Measurements from ENCODE around the genes MAP4K5 and ATL1.

- PRO-cap, result unidirectional peak, plus-strand start at chr14:45250450
- RAMPAGE, long total RNA, result no peak
These were observed 3.0 kb downstream of the MIS18BP1 start for GRCh38 chr14:45249781-45250664.

GRCh38 chr14:45889016-45889505, 636.1 kb upstream of the MIS18BP1 start:
- PRO-cap, result no peak
- RAMPAGE, long total RNA, result no peak

DNA sequence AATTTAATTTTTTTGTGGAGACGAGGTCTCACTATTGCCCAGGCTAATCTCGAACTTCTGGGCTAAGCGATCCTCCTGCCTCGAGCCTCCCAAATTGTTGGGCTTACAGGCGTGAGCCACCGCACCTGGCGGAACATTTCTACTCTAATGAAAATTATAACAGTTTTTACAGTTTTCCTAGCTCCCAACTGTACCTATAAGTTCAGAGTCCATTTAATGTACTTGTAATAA, 1.6 kb upstream of the LRR1 start:
- PRO-cap, result no peak
- RAMPAGE, long total RNA, result no peak

DNA sequence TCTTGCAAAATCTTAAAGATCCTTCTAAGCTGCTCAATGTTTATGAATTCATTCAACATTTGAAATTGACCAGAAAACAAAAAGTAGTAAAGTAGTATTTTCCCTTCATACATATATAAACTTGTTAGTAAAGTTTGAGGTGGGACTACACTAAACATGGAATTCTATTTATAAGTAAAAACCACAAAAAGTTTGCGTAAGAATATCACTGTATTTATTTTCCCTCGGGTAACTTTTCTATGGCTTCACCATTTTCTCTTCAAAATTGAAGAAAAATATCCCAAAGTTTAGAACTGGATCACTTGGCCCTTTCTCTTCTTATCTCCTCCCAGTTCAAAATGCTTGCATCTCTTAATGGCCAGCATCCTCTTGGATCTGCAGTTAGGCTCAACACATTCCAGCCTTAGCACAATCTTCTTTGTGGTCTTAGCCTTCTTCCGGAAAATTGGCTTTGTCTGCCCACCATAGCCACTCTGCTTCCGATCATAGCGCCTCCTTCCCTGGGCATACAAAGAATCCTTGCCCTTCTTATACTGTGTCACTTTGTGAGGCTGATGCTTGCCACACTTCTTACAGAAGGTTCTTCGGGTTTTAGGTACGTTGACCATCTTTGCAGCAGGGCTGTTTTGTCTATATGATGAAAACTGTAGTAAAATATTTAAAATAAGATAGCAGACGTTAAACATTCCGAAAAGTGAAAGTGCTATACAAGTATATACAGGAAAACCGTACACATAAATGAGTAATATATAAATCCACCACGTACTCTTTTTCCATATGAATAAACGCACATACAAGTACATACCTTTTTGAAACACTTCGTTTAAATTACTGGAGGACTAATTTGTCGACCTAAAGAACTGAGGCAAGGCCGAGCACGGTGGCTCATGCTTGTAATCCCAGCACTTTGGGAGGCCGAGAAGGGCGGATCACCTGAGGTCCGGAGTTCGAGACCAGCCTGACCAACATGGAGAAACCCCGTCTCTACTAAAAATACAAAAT, 1.6 kb downstream of the RPL36AL start:
- PRO-cap, result no peak
- RAMPAGE, long total RNA, result no peak

GRCh38 chr14:49745506-49746249, 22.3 kb upstream of the KLHDC2 start:
- PRO-cap, result no peak
- RAMPAGE, long total RNA, result no peak

DNA sequence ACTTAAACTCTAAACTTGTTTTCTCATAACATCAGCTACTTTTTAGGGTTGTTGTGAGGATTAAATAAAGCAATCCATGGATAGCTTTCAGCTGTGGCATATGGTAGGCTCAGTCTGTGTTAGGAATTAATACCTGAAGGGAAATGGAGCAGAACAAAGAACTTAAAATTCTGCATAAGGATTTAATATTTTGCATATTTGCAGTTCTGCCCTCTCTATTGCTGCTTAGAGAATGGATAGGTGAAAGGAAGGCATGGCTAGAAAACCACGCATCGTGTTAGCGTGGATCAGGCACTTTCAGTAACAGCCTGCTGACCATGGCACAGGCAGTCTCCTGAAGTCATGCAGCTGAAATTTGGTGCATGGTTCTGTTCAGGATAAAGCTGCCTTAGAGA, 2.7 kb downstream of the KLHDC2 start:
- PRO-cap, result no peak
- RAMPAGE, long total RNA, result no peak

DNA sequence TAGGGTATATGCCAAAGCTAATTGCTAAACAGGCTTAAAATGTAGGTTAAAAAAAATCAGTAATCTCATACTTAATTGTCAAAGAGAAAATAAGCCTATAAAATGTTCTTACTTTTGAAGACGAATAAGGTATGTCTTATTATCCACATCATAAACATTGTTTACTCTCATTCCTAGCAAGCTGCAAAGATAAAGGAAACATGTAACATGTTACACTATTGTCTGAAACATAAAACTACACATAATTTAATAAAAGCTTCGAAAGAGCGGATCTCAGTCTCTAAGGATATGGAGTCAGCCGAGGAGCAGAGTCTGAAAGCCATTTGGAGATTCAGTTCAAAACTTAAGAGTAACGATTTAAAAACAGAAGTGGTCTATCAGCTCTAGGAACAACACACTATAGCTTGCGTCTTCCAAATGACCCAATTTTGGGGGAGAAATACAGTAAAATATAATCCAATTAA, 861 bp downstream of the NEMF start:
- PRO-cap, result no peak
- RAMPAGE, long total RNA, result no peak

- PRO-cap, result no peak
- RAMPAGE, long total RNA, result no peak
These were observed 73.5 kb downstream of the ARF6 start for GRCh38 chr14:49966112-49967081.

GRCh38 chr14:50001850-50002291, 109.0 kb downstream of the ARF6 start:
- PRO-cap, result no peak
- RAMPAGE, long total RNA, result no peak

DNA sequence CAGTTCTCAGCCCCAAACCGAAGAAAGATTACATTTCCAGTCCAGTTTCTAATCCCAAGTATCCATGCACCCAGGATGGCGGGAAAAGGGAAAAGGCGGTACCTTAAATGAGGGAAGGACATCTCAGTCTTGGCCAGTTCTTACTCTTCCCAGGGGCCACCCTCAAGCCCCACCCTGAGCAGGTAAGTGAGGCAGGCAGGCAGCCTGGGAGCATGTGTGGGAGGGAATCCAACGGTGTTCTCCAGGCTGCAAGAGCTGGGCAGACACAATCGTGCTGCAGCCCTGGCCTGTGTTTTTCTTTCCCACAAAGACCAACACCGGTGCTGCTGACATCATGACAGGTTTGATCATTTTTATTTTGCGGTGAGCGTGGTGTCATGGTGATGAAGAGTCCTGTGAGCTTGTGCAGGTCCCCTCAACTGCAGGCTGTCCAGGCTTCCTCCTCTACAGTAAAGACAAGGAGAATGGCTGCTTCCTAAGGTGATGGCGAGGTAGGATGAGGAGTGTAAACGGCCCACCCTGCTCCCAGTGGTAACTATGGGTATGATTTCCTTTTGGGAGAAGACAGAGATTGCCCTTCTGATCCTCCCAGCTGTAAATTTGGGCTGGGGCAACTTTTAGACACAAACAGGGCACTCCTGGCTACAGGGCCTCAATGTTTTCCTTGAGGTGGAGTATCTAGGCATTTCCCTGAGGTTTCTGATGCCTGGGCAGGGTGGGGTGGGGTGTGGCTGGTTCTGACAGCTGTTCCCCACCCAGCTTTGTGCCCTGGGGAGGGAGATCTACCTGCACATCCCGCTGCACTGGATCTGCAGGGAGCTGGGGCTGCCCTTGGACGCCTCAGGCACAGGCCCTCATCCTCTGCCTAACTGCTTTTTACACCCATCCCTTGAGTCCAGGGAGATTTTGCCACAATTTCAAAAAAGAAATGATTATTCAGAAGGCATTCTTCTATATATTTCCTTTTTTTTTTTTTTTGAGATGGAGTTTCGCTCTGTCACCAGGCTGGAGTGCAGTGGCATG, 109.1 kb downstream of the VCPKMT start:
- PRO-cap, result no peak
- RAMPAGE, long total RNA, result no peak

DNA sequence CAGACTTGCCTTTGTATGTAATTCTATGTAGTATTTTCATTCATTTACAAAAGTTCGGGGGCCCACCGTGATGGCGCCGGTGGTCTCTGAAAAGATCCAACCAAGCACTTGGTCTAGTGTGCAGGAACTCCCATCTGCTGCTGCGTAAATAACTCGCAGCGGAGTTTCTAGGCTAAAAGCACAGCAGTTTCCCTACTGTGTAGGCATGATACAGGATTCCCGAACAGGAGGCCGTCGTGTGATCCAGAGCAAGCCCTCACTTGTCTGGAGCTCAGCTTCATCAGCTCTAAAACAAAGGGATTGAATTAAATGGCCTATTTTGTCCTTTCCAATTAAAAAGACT, 34.5 kb downstream of the VCPKMT start:
- PRO-cap, result no peak
- RAMPAGE, long total RNA, result no peak

- PRO-cap, result bidirectional peak, plus-strand start at chr14:50312690, minus-strand start at chr14:50312530
- RAMPAGE, long total RNA, result no peak
These were observed 403 bp downstream of the DMAC2L start for GRCh38 chr14:50312437-50313016.

- PRO-cap, result no peak
- RAMPAGE, long total RNA, result no peak
These were observed 63.1 kb upstream of the CDKL1 start for GRCh38 chr14:50459723-50460164.

GRCh38 chr14:50532220-50532955, at the start of gene MAP4K5:
TSS of gene MAP4K5 (minus strand) at chr14:50532569.
- PRO-cap, result unidirectional peak, minus-strand start at chr14:50532339; bidirectional peak, plus-strand start at chr14:50532706, minus-strand start at chr14:50532601
- RAMPAGE, long total RNA, result no peak

GRCh38 chr14:50559912-50560902, at the start of gene ATL1:
TSS of gene ATL1 (plus strand) at chr14:50560145.
- PRO-cap, result bidirectional peak, plus-strand start at chr14:50560145, minus-strand start at chr14:50560048; bidirectional peak, plus-strand start at chr14:50560490, minus-strand start at chr14:50560489
- RAMPAGE, long total RNA, result no peak

- PRO-cap, result no peak
- RAMPAGE, long total RNA, result no peak
These were observed 71.6 kb upstream of the SAV1 start for GRCh38 chr14:50739658-50740062.

DNA sequence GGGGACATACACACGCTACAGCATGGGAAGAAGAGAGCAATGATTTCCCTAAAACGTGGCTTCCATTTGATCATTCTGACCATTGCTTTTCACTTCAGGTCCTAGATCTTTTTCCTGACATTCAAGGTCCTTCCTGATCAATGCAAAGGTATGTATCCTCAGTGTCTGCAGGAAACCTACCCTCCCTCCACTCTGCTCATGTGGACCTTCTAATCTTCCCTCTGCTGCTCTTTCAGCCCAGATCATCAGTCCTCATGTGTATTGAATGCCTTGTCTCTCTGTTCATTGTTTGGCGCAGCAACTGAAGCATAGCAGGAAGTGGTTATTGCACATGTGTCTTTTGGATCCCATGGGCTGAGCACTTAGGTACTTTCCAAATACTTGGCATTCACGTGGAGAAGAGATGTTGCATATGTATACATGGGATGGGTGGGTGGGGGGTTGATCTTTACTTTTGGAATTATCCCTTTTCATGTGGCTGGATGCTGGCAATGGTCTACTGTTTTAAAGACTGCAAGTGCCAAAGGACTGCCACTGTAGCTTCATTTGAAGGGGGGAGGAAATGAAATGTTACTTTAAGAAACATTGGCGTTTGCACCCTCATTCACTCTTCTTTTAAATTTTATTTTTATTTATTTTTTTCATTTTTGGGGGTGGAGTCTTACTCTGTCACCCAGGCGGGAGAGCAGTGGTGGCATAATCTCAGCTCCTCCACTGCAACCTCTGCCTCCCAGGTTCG, 4.4 kb upstream of the NIN start:
- PRO-cap, result no peak
- RAMPAGE, long total RNA, result no peak

GRCh38 chr14:50931993-50932529, 12.2 kb downstream of the PYGL start:
- PRO-cap, result no peak
- RAMPAGE, long total RNA, result no peak

DNA sequence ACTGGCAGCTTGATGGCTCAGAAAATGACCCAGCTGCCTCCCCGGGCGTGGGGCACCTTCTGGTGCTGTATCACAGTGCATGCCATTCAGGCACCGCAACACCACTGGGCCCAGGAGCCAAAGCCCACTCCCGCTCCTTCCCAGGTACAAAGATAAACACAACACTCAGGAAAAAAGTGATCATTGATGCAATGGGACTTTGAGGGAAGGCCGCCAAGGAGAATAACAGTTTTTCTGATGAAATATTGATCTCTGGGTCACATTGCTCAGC, 65.7 kb downstream of the TRIM9 start:
- PRO-cap, result no peak
- RAMPAGE, long total RNA, result no peak

- PRO-cap, result no peak
- RAMPAGE, long total RNA, result no peak
These were observed 1.0 kb upstream of the FRMD6 start for GRCh38 chr14:51650671-51651112.

All from urinary bladder (tissue), 3 donors.